Melanocyte of skin (primary cell): Measurements from ENCODE around the genes METTL22 and ATF7IP2.

DNA sequence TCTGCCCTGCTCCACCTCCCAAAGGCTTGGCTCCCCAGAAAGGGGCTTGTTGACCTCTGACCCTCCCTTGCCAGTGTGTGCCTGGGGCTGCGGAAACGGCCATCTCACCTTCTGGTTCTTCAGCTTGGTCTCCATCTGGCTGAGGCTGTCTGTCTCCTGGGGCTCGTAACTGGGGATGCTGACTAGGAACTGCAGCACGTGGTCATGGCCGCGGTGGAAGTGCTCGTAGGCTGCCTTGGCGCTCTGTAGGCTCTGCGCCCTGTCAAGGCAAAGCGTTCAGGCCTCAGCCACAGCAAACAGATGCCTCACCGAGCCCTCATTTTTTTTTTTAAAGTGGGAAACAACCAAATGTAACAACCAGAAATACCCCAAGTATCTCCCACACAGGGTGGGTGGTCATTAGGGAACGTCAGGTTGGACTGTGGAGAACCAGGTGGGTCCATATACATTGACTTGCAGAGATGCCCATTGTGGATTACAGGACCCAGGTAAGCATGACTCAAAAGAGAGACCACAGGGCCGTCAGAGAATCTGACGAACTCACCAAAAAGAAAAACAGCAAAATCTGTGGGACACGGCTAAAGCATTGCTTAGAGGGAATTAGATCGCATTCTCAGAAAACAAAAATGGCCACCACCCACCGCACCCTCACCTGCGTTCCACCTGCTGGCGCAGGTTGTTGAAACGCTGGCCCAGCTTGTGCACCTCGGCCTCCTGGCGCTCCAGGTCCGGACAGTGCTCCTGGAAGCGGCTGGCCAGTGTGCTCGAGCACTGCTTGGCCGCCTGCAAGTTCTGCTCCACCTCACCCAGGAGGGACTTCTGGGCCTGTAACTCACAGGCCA, 43.0 kb downstream of the UBN1 start:
- CAGE, long polyA plus RNA, 2 experiments = no peak in any of the 2 experiments

DNA sequence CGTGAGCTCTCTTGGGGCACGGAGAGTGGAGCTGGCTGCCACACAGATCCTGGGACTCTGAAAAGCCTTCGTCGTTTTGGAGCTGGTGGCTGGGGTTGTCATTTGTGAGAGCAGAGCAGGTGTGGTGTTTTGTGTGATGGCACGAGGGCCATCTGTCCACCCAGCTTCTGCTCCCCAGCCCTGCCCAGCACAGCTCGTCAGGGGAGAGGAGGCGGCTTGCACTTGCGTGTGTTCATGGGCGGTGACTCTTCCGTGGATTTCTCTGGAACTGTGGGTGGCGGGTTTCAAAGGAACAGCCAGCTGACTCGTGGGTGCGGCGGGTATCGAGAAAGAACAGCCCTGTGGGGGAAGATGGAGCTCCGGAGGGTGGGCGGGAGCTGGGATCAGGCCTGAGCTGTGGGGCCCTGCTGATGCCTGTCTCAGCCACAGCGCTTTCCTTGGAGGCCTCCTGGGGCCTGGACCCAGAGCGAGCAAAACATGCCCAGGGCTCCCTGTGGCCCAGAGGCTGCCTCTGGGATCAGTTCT, 13.2 kb downstream of the NAGPA start:
- CAGE, long polyA plus RNA, 2 experiments = no peak in any of the 2 experiments

DNA sequence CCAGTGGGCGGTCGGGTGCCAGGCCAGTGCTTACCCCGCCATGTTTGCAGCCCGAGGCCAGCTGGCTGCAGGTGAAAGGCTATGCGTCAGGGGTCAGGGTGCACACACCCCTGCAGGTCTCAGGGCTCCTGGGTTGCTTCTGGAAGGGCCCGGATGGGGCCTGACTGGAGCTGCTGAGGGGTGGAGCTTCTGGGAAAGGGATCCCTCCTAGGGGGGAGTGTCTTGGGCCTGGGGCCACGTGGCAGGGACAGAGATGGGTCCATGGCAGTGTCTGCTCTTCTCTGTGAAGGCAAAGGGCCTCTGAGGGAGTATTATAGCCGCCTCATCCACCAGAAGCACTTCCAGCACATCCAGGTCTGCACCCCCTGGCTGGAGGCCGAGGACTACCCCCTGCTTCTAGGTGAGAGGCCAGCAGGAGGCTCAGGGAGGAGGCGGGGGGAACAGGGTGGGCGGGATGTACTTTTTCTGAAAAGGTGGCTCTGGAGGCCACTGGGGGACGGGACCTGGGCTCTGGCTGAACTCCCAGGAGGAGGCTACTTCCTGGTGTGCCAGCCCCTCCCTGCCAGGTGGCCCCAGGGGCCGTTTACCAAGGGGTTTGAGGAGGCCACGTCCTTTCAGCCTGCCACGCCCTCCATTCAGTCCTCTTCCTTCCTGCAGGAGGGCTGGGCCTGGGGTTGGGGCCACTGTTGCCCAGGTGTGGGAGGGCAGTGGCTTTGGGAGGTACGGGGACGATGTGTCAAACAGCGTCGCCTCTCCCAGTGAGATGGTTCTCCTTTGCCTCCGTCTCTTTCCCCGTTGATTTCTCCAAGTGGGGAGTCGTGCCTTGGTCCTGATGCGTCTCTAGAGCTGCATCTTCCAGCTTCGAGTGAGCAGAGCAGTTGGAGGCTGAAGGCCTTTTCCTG, 9.3 kb downstream of the ALG1 start:
- CAGE, long polyA plus RNA, 2 experiments = no peak in any of the 2 experiments

- CAGE, long polyA plus RNA, 2 experiments = no peak in any of the 2 experiments
Measured at GRCh38 chr16:5239521-5240141, 142.0 kb upstream of the EEF2KMT start.

DNA sequence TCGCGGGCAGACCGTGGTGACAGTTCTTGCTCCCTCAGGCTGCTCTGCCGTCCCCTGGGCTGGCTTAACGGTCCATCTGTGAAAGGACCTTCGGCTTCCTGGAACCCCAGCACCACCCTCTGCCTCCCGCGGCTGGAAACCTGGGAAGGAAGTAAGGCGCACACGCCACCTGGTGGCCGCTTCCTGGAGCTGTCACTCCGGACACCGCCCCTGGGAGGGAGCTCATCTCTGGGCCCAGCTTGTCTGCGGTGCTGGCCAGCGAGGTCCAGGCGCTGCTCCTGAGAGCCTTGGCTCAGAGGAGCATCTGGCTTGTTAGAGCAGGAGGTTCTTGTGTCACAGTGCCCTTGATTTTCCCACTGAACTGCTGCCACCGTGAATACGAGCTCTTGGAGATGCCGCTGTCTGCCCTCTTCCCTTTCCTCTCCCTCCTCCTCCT, 402.7 kb upstream of the RBFOX1 start:
- CAGE, long polyA plus RNA, 2 experiments = no peak in any of the 2 experiments

DNA sequence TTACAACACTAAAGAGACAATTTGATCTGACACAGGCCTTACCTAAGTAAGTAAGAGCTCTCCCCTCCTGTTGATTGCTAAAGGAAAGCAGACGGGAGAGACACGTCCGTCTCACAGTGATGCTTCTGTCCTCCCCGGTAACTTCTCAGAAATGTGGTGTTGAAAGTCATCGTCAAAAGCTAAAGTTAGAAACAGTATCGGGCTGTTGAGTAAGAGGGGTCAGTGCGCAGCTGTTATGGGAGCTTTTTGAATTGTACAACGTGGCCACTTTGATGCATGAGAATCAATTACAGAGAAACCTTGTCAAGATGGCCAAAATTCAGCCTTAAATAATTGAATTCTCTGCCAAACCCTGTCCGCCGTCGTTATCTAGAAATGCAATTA, 1259.6 kb downstream of the TMEM114 start:
- CAGE, long polyA plus RNA, 2 experiments = no peak in any of the 2 experiments

GRCh38 chr16:8621211-8621833, at the start of gene METTL22:
Gene METTL22 (plus strand): TSS chr16:8621698.
- CAGE, long polyA plus RNA, 2 experiments = no peak in any of the 2 experiments

GRCh38 chr16:8627006-8627468, 5.5 kb downstream of the METTL22 start:
- CAGE, long polyA plus RNA, 2 experiments = no peak in any of the 2 experiments

- CAGE, long polyA plus RNA, 2 experiments = no peak in any of the 2 experiments
Measured at GRCh38 chr16:8835129-8835671, 33.6 kb downstream of the CARHSP1 start.

- CAGE, long polyA plus RNA, 2 experiments = no peak in any of the 2 experiments
Measured at GRCh38 chr16:8869636-8870104, 864 bp upstream of the CARHSP1 start.

GRCh38 chr16:8890060-8890876, 8.1 kb downstream of the LITAFD start:
- CAGE, long polyA plus RNA, 2 experiments = no peak in any of the 2 experiments

- CAGE, long polyA plus RNA, 2 experiments = no peak in any of the 2 experiments
Measured at GRCh38 chr16:8924097-8924971, 39.4 kb downstream of the USP7 start.

GRCh38 chr16:8989597-8989827, 25.8 kb upstream of the USP7 start:
- CAGE, long polyA plus RNA, 2 experiments = no peak in any of the 2 experiments

GRCh38 chr16:9096347-9096954, 5.0 kb downstream of the HAPSTR1 start:
- CAGE, long polyA plus RNA, 2 experiments = no peak in any of the 2 experiments

GRCh38 chr16:9545353-9545964, 454.0 kb downstream of the HAPSTR1 start:
- CAGE, long polyA plus RNA, 2 experiments = no peak in any of the 2 experiments

- CAGE, long polyA plus RNA, 2 experiments = no peak in any of the 2 experiments
Measured at GRCh38 chr16:9797160-9797711, 385.0 kb downstream of the GRIN2A start.

GRCh38 chr16:10177784-10178482, 4.3 kb downstream of the GRIN2A start:
- CAGE, long polyA plus RNA, 2 experiments = no peak in any of the 2 experiments

- CAGE, long polyA plus RNA, 2 experiments = no peak in any of the 2 experiments
Measured at GRCh38 chr16:10362321-10362827, 23.5 kb upstream of the ATF7IP2 start.

DNA sequence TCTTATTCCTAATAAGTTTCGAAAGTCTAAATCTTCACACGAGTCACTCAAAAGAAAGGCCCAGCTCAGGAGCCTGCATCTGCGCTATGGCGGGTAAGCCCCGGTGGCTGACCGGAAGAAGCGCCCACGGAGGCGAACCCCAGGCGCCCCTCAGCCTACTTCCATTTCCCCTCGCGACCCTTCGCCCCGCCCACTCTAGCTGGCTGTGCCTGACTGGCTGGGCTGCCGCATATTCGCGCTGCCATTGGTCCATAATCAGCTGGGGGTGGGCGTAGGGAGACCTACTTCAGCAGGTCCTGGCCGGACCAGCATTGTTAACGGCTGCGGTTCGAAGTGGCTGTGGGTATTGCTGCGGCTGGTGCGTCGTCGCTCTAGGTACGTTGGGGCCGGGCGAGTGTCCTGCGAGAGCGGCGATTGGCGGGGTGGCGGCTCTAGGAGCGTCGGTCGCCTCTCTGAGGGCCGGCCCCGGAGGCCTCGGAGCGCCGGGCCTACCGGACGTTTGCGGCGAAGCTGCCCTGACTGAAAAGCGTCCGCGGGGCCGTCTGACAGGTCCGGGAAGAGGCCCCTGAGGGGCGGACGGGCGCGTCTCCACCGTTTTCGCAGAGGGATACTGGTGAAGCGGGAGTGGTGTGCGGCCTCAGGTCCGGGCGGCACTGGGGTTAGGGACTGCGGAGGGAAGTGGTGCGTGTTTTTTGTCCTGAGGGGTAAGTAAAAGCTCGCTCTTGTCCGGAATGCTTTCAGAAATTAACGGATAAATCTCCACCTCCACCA, at the start of gene ATF7IP2:
Gene ATF7IP2, plus strand, starts transcription at position 314 of the 771 bp plus-strand sequence.
- CAGE, long polyA plus RNA, 2 experiments = no peak in any of the 2 experiments

DNA sequence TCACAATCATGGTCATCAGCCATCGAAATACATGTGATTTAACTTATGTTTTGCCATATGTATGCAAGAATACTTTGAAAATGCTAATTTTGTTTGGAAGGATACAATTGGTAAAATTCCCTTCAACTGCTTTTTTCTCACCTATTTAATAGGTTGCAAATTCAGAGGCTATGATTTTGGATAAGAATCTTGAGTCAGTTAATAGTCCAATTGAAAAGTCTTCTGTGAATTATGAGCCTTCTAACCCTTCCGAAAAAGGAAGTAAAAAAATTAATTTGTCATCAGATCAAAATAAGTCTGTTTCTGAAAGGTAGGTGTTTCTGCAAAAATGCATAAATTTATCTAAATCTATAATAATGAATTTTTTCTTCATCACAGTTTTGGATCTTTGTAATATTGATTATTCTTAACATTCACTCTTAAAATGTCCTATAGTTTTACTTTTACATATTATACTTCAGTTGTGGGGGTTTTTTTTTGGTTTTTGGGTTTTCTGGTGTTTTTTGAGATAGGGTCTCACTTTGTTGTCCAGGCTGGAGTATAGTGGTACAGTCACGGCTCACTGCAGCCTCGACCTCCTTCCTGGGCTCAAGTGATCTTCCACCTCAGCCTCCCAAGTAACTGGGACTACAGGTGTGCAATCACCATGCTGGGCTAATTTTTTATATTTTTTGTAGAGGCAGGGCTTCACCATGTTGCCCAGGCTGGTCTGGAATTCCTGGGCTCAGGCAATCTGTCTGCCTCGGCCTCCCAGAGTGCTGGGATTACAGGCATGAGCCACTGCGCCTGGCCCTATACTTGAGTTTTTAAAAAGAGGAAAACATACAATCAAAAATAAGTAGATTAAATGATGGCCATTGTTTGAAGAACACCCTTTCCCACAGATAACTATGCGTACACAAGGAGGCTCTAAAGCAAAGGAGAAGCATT, 71.6 kb downstream of the ATF7IP2 start:
- CAGE, long polyA plus RNA, 2 experiments = no peak in any of the 2 experiments